ENCODE results near the genes OBP2B and STKLD1.

GRCh38 chr9:132731241-132731574 lies 60.9 kb downstream of the GTF3C4 start:
- PRO-cap = no peak

- PRO-cap = no peak
Measured at GRCh38 chr9:132798042-132798498, 80.0 kb downstream of the AK8 start.

DNA sequence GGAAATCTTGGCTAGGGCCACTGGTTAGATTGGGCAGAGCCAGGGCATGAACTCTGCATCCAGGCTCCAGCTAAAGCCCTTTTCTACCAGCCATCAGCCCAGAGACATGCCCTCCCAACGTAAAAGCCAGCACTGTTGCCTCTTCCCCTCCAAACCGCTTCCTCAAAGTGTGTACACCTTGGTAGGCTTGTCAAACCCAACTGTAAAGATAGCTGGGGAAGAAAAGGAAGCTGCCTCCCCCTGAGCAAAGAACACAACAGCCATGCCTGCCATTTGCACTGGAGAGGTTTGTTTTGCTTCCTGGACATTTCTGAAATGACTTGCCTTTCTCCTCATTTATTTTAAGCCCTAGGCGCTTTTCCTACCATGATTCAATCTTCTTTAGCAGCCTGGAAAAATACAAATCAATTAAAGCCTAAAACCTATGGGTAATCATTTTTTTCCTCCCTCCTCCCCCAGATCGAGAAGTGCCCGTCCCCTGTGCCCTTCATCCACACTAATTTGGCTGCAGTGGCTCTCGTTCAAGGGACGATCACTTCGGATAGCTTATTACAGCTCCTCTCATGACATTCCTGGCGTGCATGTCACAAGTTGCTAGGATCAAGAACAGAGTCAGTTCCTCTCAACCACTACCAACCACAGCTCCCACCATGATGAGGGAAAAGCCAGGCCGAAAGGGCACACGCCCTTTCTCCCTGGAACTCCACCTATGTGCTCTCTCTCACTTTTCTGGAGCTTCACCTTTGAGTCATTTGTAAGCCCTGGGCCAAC lies 1.3 kb downstream of the SPACA9 start:
- PRO-cap = no peak

DNA sequence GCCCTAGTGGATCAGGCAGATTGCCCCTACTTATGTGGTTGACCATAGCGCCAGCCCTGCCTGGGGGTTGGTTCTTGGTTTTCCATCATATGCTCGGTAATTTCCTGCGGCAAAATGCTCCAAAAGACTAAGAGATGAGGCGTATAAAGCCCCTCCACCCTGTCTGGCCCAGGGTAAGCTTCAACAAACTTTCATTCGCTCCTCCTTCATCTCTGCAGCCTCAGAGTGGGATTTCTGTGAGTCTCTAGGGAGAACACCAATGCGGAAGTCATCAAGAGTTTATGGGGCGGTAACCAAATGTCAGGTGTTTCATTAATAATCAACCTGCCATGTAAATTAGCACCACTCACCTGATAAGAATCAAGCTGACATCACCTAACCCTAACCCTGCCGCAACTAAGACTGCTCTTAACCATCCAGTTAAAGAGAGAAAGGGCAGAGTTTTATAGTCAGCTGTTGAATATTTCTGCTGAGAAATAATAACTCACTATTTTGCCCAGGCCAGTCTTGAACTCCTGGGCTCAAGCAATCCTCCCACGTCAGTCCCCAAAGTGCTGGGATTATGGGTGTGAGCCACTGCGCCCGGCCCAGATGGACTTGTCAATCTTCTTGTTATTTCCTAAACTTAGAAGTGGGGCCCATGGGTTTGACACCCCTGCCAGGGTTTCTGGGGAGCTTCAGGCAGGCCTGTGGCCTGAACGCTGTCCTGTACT lies 7.8 kb upstream of the GFI1B start:
- PRO-cap = no peak

- PRO-cap = no peak
Measured at GRCh38 chr9:132983816-132984721, 5.6 kb downstream of the GFI1B start.

DNA sequence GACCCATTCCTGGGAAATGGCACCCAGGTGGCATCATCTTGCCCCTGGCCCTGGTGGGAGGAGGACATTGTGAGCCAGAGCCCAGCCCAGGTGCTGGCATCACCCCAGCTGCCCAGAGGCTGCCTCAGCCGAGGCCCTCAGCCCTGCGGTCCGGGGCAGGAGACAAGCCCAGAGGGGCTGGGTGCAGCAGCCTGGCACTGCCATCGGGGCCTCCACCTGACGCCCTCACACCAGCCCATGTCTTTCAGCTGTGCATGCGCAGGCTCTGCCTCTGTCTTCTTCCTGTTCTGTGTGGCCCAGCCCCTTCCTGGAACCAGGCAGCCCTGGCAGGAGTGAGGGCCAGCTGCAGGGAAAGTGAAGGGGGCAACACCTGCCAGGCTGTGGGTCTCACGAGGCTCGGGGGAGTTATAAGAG lies 4.8 kb upstream of the CEL start:
- PRO-cap = no peak

DNA sequence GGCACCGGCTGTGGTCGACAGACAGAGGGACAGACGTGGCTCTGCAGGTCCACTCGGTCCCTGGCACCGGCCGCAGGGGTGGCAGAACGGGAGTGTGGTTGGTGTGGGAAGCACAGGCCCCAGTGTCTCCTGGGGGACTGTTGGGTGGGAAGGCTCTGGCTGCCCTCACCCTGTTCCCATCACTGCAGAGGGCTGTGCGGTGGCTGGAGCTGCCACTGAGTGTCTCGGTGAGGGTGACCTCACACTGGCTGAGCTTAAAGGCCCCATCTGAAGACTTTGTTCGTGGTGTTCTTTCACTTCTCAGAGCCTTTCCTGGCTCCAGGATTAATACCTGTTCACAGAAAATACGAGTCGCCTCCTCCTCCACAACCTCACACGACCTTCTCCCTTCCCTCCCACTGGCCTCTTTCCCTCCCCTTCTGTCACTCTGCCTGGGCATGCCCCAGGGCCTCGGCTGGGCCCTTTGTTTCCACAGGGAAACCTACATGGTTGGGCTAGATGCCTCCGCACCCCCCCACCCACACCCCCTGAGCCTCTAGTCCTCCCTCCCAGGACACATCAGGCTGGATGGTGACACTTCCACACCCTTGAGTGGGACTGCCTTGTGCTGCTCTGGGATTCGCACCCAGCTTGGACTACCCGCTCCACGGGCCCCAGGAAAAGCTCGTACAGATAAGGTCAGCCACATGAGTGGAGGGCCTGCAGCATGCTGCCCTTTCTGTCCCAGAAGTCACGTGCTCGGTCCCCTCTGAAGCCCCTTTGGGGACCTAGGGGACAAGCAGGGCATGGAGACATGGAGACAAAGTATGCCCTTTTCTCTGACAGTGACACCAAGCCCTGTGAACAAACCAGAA lies 660 bp upstream of the CEL start:
- PRO-cap = no peak

DNA sequence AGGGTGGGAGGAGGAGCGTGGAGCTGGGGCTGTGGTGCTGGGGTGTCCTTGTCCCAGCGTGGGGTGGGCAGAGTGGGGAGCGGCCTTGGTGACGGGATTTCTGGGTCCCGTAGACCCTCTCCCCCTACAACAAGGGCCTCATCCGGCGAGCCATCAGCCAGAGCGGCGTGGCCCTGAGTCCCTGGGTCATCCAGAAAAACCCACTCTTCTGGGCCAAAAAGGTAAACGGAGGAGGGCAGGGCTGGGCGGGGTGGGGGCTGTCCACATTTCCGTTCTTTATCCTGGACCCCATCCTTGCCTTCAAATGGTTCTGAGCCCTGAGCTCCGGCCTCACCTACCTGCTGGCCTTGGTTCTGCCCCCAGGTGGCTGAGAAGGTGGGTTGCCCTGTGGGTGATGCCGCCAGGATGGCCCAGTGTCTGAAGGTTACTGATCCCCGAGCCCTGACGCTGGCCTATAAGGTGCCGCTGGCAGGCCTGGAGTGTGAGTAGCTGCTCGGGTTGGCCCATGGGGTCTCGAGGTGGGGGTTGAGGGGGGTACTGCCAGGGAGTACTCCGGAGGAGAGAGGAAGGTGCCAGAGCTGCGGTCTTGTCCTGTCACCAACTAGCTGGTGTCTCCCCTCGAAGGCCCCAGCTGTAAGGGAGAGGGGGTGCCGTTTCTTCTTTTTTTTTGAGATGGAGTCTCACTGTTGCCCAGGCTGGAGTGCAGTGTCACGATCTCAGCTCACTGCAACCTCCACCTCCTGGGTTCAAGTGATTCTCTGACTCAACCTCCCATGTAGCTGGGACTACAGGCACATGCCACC lies 5.1 kb downstream of the CEL start:
- PRO-cap = no peak

GRCh38 chr9:133101784-133102376 lies 19.2 kb downstream of the RALGDS start:
- PRO-cap = no peak

- PRO-cap = no peak
Measured at GRCh38 chr9:133115402-133116386, 5.3 kb downstream of the RALGDS start.

DNA sequence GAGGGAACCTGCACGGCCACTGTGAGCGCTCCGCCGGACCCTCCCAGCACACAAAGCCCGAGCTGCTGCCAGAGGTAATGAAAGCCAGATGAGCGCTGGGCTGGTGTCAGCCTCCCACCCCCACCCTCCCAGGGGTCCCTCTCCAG lies 1.6 kb downstream of the RALGDS start:
- PRO-cap = no peak

GRCh38 chr9:133199161-133200624 lies 9.4 kb downstream of the OBP2B start:
- PRO-cap = no peak

- PRO-cap = no peak
Measured at GRCh38 chr9:133208739-133209798, at the start of gene OBP2B. Gene OBP2B, minus strand, starts transcription at chr9:133209250.

GRCh38 chr9:133254569-133255730 lies 45.9 kb upstream of the OBP2B start:
- PRO-cap = no peak

- PRO-cap = bidirectional peak, plus-strand start at chr9:133376343, minus-strand start at chr9:133376099
Measured at GRCh38 chr9:133375790-133376754, at the start of gene STKLD1. Gene STKLD1, plus strand, starts transcription at chr9:133376366.

- PRO-cap = no peak
Measured at GRCh38 chr9:133514425-133514891, 10.3 kb downstream of the MYMK start.

- PRO-cap = no peak
Measured at GRCh38 chr9:133634027-133634638, 2.0 kb upstream of the DBH start.

DNA sequence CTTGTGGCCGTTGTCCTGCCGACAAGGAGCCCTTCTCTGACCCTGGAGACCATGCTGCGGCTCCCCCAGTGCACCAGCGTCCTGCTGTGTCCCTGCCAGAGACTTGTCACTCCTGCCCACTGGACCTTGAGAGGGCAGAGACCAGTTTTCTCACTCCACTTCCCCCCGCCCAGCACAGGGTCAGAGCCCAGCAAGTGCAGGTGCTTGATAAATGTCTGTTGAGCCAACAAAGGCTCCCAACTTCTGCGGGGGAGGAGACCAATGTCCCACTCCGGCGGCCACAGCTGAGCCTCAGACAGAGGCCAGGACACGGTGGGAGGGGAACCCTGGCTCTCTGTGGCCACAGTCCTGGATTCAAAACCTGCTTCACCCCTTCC lies 24.8 kb downstream of the SARDH start:
- PRO-cap = no peak

DNA sequence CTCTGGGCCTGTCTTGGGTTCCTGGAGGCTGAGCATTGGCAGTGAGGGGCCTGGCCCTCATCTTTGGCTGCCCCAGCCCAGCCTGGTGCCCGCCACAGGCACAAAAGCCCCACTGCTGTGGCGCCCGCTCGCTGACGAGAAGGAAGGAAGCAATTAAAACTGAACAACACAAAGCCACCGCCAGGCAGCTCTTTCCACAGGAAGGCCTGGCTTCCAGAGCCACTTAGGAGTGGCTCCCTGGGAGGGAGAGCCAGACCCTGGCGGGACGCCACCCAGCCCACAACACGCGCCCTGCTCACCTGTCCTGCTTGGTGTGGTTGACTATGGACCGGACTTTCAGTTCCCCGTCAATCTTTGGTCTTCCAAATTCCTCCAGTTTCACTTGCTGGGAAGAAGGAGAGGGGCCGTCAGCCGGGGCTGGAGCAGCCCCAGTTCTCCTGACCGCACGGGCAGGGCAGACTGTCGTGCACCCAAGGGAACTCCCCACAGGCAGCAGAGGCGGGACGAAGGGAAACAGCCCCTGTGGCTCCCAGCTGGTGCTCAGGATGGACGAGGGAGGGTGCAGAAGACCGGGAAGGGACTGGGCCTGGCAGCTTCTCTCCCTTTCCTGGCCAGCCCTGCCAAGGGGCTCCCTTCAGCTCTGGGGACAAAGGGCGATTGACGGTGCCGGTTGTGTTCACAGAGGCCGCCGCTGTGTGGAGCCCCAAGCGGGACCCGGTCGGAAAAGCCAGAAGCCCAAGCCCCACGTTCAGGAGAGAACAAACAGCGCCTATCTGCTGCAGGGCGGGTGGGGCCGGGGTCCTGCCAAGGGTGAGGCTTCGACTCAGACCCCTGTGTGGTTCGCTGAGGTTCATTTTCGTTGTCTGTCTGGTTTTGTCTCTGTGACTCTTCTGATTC lies 51.1 kb upstream of the SARDH start:
- PRO-cap = no peak

GRCh38 chr9:133862369-133863236 lies 124.5 kb upstream of the SARDH start:
- PRO-cap = no peak